ENCODE measurements around the genes MAP3K21 and IRF2BP2.

DNA sequence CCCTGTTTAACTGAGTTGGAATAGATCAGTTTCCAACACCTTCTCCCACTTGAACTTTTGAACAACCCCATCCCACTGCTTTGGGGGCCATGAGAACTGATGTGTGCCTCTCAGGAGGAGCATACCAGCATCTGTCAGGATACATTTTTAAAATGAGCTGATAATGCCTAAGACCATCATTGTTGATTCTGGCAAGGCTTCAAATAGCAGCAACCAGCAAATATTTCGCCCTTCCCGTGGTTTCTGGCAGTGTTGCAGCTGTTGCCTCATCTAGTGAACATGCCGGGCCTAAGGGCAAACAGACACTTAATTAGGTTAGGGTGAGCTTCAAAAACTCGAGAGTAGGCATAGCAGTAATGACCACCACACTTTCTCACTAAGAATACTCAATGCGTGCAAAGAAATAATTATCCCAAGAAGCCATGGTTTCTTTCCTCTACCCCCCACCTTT lies 63.7 kb downstream of the MAP10 start:
- RRBS, 2 experiments: no CpG with 5 or more reads among the region's 5 CpGs

DNA sequence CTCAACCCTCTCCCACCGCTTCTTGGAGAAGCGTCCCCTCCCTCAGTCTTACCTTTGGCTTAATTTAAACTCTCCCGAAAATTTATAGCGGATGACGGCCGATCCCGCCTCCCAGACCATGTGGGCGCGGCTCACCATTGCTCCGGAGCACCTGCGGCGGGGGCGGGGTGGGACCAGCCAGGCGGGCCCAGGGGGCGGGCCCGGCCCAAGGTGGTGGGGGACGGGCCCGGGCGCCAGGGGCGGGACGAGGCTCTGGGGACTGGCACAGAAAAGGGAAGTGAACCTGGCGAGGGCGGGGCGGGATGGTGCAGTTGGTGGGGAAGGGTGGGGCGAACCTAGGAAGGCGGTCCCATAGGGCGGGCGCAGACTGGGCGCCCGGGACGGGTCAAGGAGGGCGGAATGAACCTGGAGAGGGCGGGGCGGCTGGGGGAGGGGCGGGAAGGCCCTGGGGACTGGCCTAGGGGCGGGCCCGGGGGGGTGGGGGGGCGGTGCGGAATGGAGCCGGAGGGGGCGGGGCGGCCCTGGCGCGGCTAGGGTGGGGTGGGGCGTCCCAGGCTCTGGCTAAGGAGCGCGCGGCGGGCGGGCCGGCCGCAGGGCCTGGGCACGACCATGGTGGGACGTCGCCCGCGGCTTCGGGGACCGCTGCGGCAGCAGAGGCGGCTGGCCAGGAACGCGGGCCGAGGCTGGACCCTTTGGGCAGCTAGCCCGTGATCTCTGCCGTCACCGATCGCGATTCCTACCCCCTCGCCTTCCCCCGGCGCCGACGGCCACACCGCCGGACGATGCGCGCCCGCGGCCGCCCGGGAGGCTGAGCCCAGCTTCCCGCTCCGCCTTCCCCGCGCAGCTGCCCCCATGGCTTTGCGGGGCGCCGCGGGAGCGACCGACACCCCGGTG lies at the start of gene MAP3K21:
Gene MAP3K21, plus strand, starts transcription at position 548 of the 894 bp plus-strand sequence.
- RRBS, 2 experiments: 1 to 2% methylated on average over 31 of the region's 94 CpGs

DNA sequence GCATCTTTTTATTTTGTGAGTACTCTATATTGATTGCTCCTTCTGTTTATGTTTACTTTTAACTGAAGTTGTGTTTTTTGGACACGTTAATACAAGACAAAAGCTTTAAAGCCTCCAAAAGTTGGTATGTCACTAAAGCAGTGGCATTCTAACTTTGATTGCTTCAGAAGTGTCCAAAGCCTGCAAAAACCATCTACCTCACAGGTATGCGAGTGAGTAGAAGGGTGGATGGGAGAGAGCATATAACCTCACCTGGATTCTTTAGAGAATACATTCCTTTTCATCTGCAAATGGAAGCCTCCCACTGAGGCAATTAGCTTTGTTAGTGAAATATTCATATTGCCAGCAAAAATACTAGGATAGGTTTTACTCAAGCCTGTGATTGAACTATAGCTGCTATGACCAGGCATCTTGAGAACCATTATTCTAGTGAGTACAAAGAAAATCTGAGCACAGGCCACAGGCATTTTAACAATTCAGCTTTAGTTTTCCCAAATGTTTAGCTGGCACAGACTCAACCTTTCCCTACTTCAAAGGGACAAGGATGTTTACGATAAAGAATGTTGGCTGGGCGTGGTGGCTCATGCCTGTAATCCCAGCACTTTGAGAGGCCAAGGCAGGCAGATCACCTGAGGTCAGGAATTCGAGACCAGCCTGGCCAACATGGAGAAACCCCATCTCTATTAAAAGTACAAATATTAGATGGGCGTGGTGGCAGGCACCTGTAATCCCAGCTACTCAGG lies 39.7 kb downstream of the MAP3K21 start:
- RRBS, 2 experiments: no CpG with 5 or more reads among the region's 6 CpGs

DNA sequence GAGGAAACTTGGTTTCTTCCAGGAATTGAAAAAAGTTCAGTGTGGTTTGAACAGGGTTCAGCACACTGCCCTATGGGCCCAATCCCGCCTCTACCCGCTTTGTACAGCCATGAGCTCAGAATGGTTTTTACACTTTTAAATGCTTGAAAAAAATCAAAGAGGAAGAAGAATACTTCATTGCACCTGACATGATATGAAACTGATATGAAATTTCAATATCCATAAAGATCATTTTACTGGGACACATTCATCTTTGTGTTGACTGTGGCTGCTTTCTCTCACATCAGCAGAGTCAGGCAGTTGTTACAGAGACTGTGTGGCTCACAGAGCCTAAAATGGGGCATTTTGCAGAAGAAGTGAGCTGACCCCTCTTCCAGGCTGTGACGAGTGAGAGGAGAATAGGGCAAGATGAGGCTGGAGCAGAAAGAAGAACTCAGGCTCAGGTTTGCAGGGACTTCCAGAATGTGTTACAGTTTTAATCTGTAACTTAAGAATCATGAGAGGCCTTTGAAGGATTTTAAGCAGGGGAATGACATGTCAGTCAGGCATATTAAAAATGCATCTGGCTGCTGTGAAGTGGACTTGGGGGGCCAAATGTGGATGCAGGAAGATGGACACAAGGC lies 42.1 kb downstream of the MAP3K21 start:
- RRBS, 2 experiments: no CpG with 5 or more reads among the region's 3 CpGs

DNA sequence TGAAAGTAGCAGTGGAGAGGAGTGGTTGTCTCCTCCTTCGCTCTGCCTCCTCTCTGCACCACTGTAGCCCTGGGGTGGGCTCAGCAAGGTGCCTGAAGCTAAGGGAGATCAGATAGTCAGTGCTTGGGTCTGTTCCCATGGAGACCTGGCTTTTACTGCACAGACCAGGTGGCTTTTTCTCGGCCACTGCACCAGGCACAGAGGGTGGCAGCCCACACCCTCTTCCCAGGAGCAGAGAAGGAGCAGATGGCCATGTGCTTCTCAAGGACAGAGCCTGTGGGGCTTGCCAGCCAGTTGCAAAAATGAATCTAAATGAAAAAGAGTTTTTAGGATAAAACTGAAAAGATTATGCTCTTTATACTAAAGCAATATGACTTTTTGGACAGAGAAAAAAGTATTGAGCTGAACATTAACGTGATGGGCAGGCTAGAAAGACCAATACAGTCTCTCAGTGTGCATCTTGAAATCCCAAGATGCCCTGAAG lies 123.3 kb upstream of the KCNK1 start:
- RRBS, 2 experiments: no CpG with 5 or more reads among the region's 3 CpGs

GRCh38 chr1:234272810-234273198 lies 100.5 kb upstream of the COA6 start:
- RRBS, 2 experiments: no CpG with 5 or more reads among the region's 6 CpGs

- RRBS, 2 experiments: no CpG with 5 or more reads among the region's 8 CpGs
Measured at GRCh38 chr1:234326696-234327004, 46.6 kb upstream of the COA6 start.

- RRBS, 2 experiments: no CpG with 5 or more reads among the region's 4 CpGs
Measured at GRCh38 chr1:234502559-234503209, 23.7 kb upstream of the TARBP1 start.

GRCh38 chr1:234536534-234537165 lies 57.7 kb upstream of the TARBP1 start:
- RRBS, 2 experiments: no CpG with 5 or more reads among the region's 13 CpGs

- RRBS, 2 experiments: no CpG with 5 or more reads among the region's 9 CpGs
Measured at GRCh38 chr1:234562425-234562832, 47.5 kb downstream of the IRF2BP2 start.

- RRBS, 2 experiments: no CpG with 5 or more reads among the region's 7 CpGs
Measured at GRCh38 chr1:234601351-234601715, 8.6 kb downstream of the IRF2BP2 start.

DNA sequence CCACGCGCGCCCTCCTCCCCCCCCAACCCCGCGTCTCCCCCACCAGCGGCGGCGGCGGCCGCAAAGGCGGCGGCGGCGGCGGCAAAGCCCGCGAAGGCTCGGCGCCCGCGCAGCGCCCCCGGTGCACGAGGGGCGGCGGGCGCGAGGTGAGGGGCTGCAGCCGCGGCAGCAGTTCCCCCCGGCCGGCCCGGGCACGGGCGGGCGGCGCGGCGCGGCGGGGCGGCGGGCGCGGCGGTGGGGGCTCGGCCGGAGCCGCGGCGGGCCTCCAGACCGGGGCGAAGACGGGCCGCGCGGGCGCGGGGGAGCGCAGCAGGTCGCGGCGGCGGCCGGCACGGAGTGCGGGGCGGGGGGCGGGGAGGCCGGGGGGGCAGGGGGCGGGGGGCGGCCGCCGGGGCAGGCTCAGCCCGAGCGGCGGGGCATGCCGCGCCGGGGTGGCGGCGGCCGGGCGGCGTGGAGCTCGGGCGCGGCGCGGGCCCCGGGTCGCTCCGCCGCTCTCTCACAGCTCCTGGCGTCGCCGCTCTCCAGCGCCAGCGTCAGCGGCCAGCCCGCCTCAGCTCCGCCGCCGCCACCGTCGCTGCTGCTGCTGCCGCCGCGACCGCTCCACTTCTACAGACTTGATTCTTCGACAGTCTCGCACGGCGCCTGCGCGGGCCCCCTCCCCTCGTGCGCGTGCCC lies at the start of gene IRF2BP2:
Gene IRF2BP2, minus strand, starts transcription at position 610 of the 675 bp plus-strand sequence.
- RRBS, 2 experiments: under 1 to 2% methylated on average over 46 of the region's 119 CpGs

DNA sequence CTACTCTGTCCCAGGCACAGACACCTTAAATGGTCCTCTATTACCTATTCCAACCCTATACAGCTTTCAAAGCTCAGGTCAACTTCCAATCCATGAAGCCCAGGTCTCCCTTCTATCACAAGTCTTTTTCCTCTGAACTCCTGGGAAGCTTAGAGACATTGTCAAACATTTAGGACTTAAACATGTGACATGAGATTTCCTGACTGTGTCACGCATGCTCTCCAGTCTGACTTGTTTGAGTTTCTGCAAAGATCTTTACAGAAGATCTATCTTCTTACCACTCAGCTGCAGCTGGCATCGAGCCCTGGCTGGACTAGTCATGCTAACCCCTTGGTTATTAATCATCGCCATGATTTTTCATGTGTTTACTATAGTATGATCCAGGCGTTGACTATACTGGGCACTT lies 18.0 kb upstream of the IRF2BP2 start:
- RRBS, 2 experiments: no CpG with 5 or more reads among the region's 4 CpGs

GRCh38 chr1:234684121-234684664 lies 74.2 kb upstream of the IRF2BP2 start:
- RRBS, 2 experiments: no CpG with 5 or more reads among the region's 2 CpGs

GRCh38 chr1:234699983-234700539 lies 90.1 kb upstream of the IRF2BP2 start:
- RRBS, 2 experiments: no CpG with 5 or more reads among the region's 5 CpGs

DNA sequence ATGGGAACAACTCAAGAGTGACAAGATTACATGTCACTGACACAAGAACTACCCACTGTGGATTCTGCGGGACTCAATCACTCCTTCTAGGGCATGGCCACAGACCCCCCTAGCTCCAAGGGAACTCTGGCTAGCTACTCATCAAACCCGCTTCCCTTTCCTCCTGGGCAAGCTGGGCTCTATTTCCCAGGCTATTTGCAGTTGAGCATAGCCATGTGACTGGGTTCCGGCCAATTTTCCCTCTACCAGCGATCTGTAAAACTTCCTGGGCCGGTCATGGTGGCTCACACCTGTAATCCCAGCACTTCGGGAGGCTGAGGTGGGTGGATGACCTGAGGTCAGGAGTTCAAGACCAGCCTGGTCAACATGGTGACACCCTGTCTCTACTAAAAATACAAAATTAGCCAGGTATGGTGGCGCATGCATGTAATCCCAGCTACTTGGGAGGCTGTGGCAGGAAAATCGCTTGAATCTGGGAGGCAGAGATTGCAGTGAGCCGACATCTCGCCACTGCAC lies 214.9 kb upstream of the IRF2BP2 start:
- RRBS, 2 experiments: no CpG with 5 or more reads among the region's 10 CpGs

GRCh38 chr1:234845639-234845838 lies 235.6 kb upstream of the IRF2BP2 start:
- RRBS, 2 experiments: no CpG with 5 or more reads among the region's 4 CpGs

DNA sequence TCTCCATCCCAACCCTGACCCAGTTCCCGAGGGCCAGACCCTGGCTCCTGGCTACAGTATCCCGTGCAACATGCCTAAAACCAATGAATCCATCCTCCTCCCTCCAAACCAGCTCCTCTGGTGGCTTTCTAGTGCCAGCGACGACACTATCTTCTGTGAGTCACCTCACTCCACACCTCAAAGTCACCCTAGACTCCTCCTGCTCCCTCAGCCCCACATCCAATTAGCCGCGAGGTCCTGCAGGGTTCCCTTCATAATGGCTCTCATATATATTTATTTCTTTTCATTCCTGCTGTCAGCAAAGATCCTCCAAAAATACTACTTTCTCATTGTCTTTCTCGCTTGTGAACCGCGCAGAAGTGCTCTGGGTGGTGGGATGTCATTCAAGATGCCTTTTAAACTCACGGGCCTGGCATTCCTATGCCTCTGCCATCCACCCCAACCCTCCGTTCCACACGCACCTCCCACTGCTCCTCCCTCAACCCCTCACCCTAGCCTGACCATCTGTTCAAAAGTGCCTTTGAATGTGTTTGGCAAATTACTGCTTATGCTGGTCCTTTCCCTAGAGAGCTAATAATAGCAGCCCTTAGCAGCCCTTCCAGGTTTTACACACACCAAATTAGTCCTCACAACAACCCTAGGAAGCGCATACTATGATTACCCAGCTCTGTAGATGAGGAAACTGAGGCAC lies 259.0 kb downstream of the TOMM20 start:
- RRBS, 2 experiments: no CpG with 5 or more reads among the region's 13 CpGs

DNA sequence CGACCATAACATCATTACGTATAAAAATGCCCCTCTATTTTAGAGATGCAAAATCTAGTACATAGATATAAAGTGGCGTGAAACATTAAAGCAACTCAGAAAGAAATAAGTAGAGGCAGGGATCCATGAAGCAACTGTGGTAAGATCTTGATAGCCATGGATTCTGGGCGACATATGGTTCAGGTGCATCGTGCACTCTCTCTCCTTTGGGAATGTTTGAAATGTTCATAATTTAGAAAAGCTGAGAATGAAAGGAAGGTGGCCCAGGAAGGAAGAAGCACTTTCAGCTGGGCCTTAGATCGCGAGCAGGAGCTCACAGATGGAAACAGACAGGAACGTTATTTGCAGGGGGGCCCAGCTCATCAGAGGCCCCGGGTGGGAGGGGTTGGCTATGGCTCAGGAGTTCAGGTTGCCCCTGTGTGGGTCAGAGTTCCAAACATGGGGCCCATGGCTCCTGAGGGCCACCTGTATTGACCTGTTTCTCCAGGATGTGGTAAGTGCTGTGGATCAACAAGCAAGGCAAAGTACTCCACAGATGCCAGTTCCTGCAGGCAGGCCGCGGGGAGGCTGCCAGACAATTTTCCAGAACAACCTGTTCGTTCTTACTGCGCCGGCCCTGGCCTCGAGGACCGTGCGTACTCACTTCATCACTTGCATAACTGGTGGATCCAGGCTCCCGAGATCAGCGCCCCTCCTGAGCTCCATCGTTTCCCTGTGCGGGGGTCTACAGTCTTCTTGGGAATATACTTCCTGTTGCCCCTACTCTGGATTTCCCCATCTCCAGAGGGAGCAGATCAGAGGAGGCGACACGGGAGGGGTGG lies 253.2 kb downstream of the TOMM20 start:
- RRBS, 2 experiments: no CpG with 5 or more reads among the region's 23 CpGs

- RRBS, 2 experiments: no CpG with 5 or more reads among the region's 12 CpGs
Measured at GRCh38 chr1:234898578-234899360, 229.9 kb downstream of the TOMM20 start.

Data from NT2/D1 (cell line).